ENCODE measurements around a stretch of chr20.

GRCh38 chr20:50115822-50116421, 3.0 kb upstream of the UBE2V1 start:
- PRO-cap: bidirectional peak, plus-strand start at chr20:50116092, minus-strand start at chr20:50115950

GRCh38 chr20:50126501-50127549, 13.9 kb upstream of the UBE2V1 start:
- PRO-cap: bidirectional peak, plus-strand start at chr20:50126994, minus-strand start at chr20:50126866

DNA sequence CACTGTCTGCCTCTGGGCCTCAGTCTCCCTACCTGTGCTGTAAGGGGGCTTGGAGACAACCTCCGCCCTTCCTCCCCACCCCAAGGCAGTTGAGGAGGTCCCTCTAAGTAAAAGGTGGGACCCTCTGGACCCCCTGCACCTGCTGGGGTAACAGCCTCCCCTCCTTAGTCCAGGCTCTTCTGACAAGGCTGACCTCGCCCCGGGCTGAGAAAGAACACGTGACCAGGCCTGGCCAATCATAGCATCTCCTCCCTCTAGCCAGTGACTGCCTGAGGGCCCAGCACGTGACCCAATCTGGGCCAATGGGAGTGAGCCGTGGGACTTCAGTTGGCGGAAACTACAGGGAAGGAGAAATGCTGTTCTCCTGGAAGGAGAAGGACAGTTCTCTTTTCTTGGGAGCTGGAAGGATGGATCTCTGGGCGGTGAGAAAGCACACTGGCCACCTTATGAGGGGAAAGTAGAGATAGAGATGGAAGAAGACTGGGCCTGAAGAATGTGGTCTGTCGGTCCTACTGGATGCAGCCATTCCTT, 17.0 kb upstream of the UBE2V1 start:
- PRO-cap: no peak

GRCh38 chr20:50136872-50137762, 16.4 kb downstream of the PEDS1 start:
- PRO-cap: no peak

DNA sequence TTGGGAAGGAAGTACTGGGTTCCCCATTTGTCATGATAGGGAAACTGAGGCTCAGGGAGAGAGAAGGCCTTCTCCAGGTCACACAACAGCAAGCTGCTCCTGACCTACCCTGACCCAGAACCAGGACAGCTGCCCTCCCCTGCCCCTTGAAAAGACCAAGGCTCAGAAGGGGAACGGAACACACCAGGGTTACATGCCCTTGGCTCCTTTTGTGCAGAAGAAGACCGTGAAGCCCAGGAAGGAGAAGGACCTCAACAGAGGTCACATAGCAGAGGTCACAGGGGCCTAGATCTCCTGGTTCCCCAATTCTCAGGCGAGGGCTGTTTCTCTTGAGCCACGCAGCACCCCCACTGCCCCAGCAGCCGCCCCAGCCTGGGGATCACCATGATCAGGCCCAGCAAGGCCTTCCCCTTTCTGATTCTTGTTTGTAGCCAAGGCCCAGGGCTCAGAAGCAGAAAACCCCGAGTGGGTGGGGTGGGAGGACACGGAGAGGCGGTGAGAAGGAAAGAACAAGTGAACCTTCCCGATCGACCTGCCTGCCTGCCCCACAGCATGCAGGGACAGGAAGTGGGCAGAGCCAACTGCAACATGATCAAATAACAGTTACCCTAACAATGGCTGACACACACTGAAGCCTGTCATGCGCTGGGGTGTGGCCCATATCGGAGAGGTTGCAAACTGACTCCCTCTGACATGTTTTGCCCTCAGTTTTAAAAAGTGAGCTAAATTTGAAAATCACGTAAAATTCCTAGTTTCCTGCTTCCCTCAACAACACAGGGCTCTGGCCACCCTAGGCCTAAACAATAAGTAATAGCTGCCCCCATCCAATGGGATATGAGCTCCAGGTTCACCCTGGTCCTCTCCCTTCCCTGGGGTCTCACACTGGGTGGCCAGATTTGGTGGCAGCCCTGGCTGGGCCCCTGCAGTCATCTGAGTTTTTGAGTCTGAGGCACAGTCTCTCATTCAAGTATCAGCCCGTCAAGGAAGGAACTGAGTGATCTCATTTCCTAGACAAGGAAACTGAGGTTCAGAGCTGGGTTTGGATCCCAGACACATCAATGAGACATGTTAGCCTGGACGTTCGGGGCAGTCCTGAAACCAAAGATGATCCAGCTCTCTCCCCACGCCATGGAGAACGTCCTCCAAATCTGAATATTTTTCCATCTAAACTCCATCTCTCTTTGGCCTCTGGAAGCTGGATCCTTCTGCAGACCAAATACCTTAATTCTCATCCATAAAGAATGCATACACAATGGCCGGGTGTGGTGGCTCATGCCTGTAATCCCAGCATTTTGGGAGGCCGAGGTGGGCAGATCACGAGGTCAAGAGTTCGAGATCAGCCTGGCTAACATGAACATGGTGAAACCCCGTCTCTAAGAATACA, 6.5 kb downstream of the PEDS1 start:
- PRO-cap: unidirectional peak, minus-strand start at position 932 of the sequence

- PRO-cap: no peak
These were observed 2.5 kb downstream of the PEDS1 start for GRCh38 chr20:50151002-50151544.

- PRO-cap: no peak
These were observed 1.3 kb downstream of the PEDS1 start for GRCh38 chr20:50152103-50152817.

DNA sequence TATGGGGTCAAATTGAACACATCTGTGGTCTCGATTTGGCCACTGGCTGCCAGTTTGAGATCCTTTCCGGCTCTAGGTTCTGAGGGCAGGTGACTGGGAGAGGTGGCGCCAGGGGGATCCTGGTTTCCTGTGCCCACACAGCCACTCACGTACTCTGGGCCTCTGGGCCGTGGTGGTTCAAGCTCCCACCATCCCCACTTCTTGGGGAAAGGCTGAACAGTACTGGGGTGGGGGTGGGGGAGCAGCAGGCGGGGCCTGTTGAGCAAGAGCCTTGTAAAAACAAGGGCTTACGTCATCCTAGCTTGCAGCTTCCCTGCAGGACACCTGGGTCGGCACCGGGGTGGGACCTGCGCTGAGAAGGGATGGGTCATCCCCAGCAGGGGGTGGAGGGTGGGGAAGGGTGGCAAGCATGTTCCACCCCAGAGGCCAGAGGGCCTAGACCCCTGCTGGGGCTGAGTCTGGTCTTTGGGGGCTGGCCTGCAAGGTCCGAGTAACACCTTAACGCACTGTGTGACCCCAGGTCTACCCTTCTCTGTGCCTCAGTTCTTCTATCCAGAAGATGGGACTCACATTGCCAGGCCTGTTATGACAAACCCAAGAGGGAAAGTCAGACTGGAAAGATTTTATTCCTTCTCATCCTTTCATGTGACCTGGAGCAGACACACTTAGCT, 3.1 kb upstream of the CEBPB start:
- PRO-cap: bidirectional peak, plus-strand start at position 335 of the sequence, minus-strand start at position 203 of the sequence

- PRO-cap: no peak
These were observed 95.9 kb downstream of the CEBPB start for GRCh38 chr20:50286448-50287091.

- PRO-cap: no peak
These were observed 141.2 kb downstream of the CEBPB start for GRCh38 chr20:50331563-50332414.

- PRO-cap: unidirectional peak, plus-strand start at chr20:50396317
These were observed 114.1 kb upstream of the PTPN1 start for GRCh38 chr20:50396080-50396436.

GRCh38 chr20:50397969-50399109, 111.8 kb upstream of the PTPN1 start:
- PRO-cap: bidirectional peak, plus-strand start at chr20:50398286, minus-strand start at chr20:50398180; bidirectional peak, plus-strand start at chr20:50398540, minus-strand start at chr20:50398323; bidirectional peak, plus-strand start at chr20:50399028, minus-strand start at chr20:50398974

DNA sequence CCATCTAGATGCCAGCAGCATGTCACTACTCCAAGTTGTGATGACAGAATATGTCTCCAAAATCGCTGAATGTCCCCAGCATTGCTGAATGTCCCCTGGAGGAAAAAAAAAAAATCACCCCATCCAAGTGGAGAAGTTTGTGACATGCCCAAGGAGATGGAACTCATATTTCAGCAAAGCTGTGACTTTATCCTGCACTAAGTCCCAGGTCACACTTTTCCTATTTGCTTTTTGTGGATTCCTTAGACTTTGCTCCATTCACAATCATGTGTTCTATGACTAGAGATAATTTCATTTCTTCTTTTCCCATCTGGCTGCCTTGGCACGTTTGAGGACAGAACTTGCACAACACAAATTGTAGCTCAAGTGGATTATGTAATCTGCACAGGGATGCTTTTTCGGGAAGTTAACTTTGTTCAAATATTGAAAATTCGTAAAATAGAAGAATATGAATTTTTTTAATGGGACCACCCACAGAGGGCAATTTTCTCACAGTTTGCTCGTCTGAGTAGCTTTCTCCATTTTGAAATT, 100.7 kb upstream of the PTPN1 start:
- PRO-cap: unidirectional peak, minus-strand start at position 222 of the sequence

DNA sequence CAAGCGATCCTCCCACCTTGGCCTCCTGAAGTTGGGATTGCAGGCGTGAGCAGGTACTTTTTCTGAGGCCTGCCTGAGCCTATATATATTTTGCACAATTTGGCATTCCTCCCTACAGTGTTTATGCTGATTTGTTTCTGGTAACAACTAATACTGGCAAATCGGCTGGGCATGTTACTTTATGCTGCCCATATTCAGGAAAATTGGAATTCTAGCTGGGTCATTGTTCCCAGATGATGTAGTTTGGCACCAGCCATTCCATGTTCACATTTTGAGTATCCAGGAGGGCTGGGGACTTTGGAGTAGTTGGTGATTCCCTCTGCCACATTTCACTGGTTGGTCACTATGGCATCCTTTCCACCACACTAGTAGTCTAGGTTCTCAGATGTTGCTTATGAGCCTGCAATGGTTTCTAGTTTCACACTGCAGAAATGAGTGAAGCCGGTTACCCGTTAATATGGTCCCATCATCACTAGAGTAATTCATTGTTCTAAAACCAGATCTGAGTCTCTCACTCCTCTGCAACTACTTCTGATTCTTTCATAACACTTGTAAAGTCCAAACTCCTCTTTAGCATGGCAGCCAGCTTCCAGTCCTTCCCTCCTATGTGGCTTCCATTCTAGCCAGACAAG, 4.5 kb downstream of the PTPN1 start:
- PRO-cap: no peak

- PRO-cap: no peak
These were observed 10.5 kb downstream of the PTPN1 start for GRCh38 chr20:50520540-50521281.

- PRO-cap: no peak
These were observed 57.7 kb downstream of the PTPN1 start for GRCh38 chr20:50567913-50568298.

DNA sequence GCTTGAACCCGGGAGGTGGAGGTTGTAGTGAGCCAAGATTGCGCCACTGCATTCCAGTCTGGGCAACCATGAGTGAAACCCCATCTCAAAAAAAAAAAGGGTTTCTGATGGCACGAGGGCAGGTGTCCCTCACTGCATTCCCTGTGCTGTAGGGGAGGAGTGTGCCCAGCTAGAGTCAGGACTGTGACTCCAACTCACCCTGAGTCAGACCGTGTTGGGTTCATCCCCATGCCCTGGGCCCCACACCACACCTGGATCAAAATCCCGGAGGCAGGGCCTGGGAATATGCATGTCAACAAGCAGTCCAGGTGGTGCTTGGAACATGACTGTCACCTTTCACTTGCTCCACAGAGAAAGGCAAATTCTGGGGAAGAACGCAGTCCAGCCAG, 83.3 kb downstream of the PTPN1 start:
- PRO-cap: no peak

DNA sequence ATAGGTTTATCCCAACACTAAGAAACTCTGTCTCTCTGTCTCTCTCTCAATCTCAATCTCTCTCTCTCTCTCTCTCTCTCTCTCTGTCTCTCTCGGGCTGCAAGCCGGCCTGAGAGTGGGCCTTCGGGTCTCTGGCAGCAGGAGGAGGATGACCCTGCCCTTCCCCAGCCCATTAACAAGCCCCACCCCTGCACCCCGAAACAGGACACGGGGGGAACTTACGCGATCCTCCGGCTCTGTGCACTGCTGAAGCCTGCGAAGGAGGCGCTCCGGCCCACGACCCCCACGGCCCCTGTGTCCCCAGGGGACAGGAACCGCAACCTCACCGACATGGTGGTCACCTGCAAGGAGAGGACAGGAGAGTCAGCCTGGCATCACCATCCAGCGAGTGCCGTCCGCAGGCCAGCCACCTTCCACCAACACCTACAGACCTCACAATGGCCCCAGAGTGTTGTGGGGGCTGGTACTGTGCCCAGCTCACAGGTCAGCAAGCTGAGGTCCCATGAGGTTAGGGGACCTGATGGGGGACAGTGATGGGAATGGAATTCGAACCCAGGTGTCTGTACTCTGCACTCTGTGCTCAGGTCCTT, 60.7 kb downstream of the RIPOR3 start:
- PRO-cap: no peak

- PRO-cap: no peak
These were observed 45.8 kb downstream of the RIPOR3 start for GRCh38 chr20:50645516-50646009.

- PRO-cap: no peak
These were observed 21.1 kb downstream of the RIPOR3 start for GRCh38 chr20:50670037-50670864.